ENCODE measurements around a stretch of chr11.

GRCh38 chr11:128318823-128319338 lies 268.5 kb downstream of the ETS1 start:
- PRO-cap = no peak

- PRO-cap = no peak
These were observed 171.8 kb downstream of the ETS1 start for GRCh38 chr11:128415466-128415998.

DNA sequence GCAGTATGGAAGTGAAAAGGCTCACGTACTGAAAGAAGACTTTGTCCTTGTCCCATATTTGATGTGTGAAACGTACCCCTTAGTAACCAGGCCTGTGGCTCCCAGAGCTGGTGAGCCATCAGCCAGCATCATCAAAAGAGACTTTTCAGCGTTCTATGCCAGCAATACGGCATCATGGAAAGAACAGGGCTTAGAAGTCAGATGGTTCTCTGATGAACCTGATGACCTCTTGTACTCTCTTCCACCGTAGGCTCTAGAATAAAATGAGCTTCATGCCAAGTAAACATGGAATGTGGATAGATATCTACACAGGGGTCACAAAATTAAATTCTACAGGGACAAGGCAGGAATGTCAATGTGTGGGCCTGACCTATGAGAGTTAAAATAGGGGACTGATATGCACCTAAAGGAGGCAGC lies 130.8 kb downstream of the ETS1 start:
- PRO-cap = no peak

- PRO-cap = no peak
These were observed 128.1 kb downstream of the ETS1 start for GRCh38 chr11:128459267-128459715.

DNA sequence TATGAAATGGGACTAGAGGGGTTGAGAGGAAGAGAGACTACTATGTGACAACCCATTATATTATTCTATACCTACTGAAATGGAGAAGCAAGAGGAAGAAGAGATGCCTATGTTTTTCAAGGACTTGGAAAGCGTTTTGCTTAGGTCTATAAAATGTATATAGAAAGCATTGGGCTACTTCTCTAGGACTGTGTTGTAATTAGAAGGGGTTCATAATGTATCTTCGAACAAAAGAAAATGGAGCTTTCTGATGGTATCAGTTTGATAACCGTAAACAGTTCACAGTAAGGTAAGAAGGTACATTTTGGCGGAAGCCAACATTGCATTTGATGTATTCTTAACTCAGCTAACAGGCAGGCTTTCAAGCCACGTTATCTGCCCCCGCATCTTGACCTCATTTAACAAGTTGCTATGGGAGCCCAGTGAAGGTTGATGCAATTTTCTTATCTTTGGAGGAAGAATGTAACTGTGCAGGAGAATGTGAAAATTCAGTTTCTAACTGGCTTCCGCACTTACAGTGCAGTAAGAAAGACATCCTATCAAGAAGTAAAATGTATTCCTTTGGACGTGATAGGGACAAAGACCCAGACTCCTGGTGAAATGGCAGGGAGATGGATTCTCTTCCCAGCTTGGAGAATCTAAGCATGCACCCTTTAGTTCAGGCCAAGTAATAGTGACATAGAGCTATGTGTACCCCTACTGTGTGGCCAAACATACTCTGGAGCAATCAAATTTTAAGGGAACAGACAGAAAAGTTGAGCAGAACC lies 110.6 kb downstream of the ETS1 start:
- PRO-cap = unidirectional peak, minus-strand start at position 328 of the sequence; unidirectional peak, plus-strand start at position 491 of the sequence

GRCh38 chr11:128499524-128500177 lies 87.7 kb downstream of the ETS1 start:
- PRO-cap = no peak

DNA sequence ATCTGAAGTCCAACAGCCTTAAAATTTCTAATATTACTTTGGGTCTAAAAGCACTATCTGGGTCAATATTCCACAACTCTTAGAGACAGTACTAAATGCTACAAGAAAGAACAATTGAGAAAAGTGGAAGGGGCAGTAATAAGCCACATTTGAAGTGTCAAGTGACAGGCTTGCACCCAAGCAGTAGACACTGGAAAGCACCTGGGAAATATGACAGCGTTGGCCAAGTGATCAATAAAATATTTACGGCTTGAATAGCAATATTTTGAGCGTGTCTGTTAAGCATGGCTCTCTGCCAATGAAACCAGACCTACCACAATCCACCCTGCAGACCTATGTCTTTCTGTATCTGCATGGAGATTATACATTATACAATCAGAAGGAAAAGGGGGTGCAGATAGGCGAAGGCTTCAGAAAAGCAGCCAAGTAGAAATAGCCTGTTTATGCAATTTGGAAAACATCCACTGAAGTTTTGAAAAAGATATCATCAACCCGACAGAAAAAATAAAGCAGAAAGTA lies 71.6 kb downstream of the ETS1 start:
- PRO-cap = no peak

DNA sequence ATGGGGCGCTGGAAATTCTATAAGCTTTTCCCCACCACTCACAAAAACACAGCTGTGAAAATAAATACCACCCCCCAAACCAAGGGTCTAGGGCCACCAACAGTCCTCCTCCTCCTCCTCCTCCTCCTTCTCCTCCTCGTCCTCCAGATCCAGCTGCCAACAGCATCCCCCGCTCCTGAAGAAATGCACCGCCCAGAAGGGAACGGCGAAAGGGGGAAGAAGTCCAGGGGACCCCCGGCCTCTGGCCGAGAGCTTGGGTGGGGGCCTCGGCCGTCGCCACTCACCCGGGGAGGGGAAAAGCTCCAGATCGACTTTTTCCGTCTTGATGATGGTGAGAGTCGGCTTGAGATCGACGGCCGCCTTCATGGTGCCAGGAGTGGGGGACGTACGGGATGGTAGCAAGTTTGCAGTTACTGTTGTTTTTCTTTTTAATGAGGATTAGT lies 65.7 kb downstream of the ETS1 start:
- PRO-cap = no peak

DNA sequence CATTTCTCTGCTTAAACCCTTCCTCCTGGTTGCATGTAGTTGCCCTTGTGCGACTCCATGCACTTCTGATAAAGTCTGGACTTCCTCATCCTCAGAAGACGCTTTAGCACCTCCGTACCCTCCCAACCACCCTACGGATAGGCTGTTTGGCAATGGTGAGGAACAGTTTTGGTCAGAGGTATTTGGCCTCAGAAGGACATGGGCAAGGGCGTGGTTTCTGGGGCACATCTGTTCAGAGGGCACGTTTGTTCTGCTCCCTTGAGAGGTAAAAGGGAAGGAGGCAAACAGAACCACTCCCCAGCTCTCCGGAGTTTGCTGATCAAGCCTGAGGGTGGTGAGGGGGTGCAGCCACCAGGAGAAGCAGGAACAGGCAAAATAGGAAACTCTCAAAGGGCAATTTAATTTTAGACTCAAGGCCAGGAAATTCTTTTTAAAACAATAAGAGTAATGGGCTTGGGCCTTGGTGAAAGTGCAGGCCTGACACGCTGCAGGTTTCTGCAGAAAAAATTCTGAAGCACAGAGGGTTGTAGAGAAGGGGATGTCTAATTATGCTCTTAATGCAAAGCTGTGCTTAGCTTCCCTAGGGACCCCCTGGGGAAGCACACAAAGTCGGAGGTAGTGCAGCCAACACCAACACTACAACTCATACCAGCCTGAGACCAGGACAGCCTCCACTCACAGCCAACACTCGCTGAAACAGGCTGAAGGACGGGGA lies 23.3 kb downstream of the ETS1 start:
- PRO-cap = no peak

DNA sequence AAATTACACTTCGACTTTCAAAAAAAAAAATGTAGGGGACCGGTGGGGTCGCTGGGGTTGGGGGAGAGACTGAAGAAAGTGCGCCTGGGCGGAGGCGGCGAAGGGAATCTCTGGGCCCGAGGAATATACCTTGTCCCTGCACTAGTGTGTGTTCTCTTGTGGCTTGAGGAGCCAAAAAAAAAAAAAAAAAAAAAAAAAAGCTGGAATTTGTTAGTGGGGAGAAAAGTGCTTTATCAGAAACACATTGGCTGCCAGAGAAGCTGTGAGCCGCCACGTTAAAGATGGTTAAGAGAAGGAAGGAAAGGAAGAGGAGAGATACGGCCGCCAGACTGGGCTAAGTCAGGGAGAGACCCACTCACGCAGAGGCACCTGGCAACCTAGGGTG lies 8.3 kb upstream of the FLI1 start:
- PRO-cap = no peak

DNA sequence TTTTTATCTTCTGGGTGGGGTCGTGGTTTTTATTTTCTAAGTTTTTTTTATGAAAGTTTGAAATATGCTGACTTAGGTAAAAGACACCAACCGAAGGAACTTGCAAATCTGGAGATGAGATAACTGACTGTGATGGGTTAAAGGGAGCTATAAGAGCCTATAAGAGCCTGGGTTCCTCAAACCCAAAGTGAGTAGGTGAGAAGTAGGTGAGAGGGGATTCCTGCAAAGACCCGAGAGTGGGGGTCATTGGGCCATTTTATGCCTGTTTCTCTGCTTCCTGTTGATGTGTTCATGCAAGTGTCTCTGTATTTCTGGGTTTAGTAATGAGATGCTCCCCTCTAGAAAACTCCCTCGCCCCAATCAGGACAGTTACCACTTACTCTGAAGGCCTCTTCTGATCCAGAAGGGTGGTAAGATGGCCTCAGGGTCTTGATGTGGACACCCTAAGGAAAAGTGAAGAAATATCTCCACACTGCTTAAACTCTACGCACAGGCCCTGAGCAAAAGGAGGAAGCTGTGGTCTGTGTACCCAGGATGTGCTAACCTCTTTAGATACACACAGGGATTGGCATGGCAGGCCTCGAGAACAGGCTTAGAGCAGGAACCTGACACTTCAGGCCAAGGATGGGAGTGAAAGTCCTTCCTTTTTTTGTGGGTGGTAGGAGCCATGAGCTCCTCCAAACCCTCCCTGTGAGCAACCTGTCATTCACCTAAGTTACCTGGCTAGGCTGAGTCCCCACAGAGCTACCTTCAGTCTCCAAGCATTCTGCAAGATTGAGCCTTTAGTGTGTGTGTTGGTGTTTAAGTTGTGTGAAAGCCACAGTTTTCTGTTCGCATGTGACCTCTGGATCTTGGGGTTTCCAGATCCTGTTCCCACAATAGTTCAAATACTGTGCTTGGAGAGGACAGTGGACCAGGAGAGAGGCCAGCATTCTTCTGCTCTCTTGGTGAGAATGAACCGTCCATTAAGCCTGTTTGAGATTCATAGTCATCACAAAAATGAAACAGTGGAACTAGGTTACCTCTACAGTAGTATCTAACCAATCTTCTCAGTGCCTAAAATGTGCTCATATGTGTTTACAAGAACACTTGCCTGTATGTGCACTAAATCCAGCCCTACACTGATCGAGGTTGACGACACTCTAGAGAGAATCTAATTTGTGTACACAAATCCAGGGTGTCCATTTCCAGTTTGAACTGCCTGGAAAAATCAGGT lies 2.1 kb downstream of the FLI1 start:
- PRO-cap = bidirectional peak, plus-strand start at position 583 of the sequence, minus-strand start at position 455 of the sequence

GRCh38 chr11:128725312-128725706 lies 31.4 kb downstream of the FLI1 start:
- PRO-cap = no peak

GRCh38 chr11:128790098-128790750 lies 76.9 kb downstream of the KCNJ1 start:
- PRO-cap = no peak

GRCh38 chr11:128836174-128836720 lies 30.8 kb downstream of the KCNJ1 start:
- PRO-cap = no peak

DNA sequence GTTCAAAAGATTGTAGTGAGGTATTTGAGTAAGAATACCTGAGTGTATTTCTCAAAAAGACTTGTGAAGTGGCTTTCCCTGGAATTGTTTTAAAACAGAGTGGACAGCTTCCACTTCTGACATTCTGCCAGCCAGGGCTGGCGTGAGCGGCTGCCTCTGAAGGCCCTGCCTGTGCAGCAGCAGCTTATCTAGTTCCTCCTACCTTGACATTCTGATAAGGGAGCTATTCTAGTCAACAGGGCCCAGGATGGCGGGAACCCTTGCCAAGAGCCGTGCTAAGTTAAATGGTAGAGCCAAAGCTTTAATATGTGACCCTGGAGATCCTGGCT lies 3.4 kb downstream of the KCNJ5 start:
- PRO-cap = unidirectional peak, minus-strand start at position 144 of the sequence

- PRO-cap = no peak
These were observed 61.3 kb upstream of the TP53AIP1 start for GRCh38 chr11:129003709-129004539.

DNA sequence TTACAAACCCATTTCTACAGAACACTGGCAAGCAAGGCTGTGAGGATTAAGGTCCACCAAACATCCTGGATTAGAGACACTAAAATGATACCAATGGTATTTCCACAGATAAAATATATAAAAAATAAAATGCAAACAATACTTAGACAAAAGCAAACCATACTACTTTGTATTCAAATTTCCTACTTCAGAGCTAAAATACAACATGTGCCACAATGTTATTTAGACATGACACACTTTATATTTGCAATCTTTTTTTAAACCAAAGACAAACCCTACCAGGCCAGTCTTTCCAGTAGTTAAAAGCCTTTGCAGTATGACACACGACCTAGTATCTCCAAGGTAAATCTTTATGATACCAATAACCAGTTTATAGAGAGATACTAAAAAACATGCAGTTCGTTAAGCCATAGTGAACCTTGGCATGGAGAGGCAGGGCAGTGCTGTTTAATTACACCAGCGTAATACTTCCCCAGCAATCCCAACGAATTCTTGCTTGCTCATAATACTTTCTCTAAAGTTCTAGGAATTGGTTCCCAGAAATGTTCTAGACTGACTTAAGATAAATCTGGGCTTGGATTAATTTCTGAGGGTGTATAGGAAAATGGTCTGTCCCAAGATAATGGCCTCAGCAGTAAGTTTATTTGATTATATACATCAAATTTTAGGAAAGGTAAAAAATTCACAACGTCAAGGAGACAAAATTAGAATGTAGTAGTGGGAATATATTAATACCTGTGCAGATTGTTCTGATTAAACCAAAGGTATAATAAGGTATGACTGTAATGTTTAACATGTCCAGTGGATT lies 71.5 kb upstream of the TP53AIP1 start:
- PRO-cap = unidirectional peak, plus-strand start at position 478 of the sequence

DNA sequence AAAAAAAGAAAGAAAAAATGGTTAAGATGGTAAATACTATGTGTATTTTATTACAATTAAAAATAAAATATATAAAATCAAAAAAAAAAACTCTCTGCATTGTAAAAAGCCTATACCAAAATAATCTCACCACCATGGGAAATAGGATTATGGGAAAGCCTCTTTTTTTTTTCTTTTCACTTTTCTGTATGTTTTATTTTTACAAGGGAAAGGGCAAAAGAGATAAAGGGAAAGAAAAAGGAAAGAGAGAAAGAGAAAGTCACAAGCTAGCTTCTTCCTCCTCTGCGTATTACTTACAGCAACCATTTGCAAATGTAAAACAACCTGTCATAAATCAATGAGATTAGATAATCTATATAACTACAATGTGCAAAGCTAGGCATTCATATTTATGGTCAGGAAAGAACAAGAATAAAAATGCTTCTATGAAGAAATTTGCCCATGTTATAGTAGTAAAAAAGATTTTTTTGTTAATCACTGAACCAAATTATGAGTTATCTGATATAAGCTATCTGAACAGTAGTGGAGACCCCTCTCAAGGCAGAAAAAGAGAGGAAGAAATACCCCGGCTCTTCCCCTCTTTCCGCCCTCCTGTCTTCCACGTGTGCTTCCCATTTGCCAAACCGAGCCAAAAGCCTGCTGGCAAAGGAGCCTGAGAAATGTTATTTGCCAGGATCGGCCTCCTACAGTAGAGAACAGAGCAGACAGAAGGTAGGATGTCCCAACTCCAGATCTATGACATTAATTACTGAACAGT lies 50.3 kb downstream of the ARHGAP32 start:
- PRO-cap = no peak

- PRO-cap = no peak
These were observed 51.7 kb upstream of the BARX2 start for GRCh38 chr11:129323845-129324472.

DNA sequence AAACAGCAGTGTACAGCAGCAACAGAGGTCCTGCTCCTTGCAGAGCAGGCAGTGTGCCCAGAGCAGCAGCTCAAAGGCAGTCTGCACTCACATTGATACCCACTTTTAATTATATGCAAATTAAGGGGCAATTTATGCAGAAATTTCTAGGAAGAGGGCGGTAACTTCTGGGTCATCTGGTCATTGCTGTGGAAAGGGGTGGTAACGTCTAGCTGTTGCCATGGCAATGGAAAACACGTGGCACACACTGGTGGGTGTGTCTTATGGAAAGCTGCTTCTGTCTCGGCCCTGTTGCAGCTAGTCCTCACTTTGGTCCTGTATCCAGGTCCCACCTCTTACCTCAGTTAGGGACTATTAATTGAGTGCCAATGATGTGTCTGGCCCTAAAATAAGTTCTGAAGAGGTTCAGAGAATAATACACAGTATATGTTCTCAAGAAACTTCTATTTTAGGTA lies 36.9 kb downstream of the BARX2 start:
- PRO-cap = unidirectional peak, plus-strand start at position 266 of the sequence; unidirectional peak, plus-strand start at position 307 of the sequence